GM12892 (cell line): ENCODE measurements around a stretch of chr17.

GRCh38 chr17:63826554-63826782, 763 bp upstream of the PSMC5 start:
- RRBS, result 0% methylated on average over 4 of the region's 12 CpGs

DNA sequence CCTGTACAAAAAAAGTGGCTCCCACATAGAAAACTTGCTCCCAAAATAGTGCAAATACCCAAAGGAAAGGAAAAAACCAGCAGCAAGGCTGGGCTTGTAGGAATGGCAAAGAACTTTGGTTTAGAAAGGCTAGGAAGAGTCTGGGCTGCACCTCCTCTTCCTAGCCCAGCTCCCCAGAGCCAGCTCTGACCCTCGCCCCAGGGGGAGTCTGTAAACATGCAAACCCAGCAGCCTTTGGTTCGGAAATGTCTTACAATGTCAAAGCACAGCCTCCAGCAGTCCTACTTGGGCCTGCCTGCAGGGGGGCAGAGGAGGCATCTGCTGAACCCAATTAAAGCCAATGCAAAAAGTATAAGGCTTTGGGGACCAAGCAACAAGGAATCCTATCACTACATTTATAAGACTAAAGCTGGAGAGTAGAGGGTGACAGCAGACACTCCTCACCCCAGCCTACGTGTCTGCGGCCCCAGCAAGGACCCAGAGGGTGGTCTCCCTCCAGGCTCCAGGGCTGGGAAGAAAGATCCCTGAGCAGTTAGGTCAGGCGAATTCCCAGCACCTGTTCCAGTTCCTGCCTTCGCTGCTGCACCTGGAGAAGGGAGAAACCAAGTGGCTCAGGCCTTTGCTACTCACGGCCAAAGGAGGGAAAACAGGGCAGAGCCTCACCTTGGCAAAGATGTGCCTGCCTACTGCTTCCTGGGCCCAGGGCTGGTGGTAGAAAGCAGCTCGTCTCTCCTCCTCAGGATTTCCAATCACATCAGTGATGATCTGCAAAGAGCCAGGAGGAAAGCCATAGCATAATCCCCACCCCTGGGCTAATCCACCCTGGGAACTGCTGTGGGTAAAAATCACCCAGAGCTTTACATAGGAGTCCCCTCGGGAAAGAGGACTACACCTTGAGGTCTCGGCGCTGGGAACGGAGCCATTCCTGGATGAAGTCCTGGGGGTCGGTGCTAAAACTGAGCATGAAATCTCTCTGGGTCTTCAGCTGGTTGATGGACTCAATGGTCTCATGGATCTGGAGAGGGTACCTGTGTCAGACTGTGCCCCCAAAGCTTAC, 5.3 kb upstream of the FTSJ3 start:
- RRBS, result no CpG with 5 or more reads among the region's 13 CpGs

DNA sequence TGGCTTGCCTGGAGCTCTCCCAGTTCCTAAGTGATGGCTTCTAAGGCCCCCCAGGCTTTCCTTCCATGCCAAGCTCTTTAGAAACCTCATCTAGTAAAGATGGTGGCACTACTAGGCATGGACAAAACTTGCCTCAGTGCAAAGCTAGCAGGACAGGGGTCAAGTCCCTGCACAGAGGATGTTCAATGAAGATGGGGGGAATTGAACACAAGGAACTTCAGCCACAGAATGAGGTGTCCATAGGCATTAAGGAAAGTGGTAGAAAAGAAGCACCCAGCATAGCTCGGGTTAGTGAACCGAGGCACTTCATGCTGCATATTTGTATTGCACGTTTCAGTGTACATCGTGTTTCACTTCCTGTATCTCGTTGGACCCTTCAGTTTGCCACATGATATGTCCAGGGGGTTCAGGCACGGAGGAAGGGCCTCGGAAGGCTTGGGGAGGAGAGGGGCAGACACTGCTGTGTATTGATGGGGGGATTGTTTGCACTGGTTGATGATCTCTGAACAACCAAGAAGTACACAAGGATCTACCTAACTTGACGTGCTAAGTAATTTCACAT, 3.7 kb upstream of the GH1 start:
- RRBS, result no CpG with 5 or more reads among the region's 8 CpGs

DNA sequence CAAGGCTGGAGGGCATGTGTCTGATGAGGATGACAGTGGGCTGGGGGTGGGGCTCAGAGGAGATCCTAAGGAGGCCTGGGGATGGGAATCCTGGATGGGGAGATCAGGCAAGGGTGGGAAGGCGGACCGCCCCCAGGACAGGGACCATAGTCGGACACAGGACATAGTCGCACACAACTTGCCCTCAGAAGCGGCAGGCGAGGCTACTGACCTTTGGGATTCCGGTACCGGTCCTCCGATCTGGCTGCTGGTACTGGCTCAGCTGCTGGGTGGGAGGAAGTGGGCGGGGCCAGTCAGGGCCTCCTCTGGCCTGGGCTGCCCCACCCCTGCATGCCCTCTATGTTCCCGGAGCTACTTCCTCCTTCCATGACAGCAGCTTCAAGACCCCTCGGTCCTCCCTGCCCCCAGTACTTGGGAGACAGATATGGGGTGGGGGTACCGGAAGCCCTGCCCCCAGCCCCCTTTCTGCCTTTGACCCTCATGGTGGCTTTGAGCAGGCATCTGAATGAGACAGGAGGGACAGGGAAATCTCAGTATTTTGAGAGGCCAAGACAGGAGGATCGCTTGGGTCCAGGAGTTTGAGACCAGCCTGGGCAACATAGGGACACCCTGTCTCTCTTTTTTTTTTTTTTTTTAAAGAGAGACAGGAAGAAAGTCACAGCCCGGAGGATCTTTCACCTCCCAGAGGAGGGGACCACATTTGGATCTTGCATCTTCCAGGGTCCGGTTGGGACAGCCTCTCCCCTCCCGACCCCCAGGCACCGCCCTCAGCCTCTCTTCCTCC, 815 bp downstream of the CD79B start:
- RRBS, result 11% methylated on average over 3 of the region's 18 CpGs

DNA sequence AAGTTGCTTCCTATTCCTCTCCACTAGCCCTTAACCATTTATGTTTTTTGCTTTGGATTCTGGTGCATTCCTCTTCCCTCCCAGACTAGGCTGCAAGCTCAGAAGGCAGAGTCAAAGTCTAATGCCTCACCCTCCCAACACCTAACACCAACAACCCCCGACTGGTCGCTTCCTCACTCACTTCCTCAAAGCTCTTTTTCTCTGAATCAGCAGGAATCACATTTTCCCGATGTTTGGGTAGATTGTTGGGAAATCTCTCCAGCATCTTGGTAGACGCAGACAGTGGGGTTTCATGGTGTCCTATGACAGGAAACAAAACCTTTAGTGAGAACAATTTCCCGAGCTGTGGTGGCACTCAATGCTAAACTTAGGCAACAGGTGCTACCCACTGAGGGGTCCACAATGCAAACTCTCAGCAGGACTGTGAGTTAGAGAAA, 39.9 kb upstream of the ICAM2 start:
- RRBS, result no CpG with 5 or more reads among the region's 5 CpGs

DNA sequence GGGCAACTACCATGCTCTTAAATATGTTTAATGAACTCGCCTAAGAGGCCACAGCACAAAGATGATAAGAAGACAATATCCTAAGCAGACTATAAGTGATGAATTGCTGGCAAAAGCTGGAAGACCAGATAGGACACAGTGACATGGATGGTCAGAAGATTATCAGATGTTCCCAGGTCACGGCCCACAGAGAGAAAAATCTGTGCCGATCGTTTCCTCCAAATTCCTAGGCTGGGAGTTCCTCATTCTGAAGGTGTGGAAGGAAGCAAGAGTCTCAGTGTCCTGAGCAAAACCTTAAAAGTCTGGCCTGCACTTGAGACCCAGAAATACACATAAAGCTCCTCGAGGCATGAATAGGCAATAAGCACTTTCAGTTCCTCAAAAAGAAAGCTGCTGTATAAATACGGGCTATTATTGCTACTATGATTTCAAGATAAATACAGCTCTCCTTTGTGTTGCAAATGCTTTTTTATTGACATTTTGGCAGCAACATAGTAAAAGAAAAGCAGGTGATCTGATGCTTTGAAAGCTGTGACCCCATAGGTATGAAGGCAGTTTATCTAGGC, 53.8 kb upstream of the ICAM2 start:
- RRBS, result no CpG with 5 or more reads among the region's 6 CpGs

- RRBS, result no CpG with 5 or more reads among the region's 11 CpGs
Measured at GRCh38 chr17:64147910-64149022, 18.3 kb upstream of the ERN1 start.

DNA sequence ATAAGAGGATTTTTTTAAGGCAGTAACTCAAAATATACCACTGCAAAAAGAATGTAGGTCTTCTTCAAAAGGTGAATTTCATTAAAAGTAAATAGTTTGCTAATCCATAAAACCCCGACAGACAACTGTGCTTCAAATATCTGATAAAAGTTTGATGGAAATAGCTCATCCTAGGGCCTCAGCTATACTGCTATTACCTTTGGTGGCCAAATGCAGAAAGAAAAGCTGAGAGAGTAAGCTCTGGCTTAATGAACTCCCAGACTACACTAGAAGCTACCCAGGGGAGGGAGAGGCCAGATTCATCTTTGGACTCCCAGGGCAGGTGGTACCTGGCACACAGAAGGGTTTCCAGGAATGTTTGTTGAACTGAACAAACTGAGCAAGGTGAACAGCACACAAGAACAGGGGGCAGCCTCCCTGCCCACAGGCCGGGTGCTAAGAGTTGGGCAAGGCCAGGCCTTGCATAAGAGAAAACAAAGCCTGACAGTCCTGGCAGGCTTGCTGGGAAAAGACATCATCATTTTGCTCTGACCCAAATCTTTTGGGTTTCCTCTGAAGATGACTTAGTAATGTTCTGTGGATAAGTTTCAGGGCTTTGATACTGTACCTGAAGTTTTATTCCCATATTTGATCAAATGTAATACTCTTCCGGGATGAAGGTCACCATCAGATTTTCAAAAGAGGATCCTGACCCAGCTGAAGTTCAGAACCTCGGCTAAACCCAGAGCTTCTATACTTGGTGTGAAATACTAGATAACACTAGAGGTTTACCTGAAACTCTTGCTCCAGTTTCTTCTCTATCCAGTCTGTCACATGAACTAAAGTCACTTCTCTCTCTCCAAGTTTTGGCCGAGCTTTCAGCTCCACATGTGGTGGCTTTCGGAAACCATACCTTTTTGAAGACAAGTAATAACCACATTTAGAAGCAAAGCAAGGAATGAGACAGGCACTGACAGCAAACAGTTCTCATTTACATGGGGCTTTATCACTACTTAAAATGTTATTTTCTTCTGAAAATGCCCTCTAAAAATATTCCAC, 20.4 kb upstream of the ERN1 start:
- RRBS, result no CpG with 5 or more reads among the region's 6 CpGs

DNA sequence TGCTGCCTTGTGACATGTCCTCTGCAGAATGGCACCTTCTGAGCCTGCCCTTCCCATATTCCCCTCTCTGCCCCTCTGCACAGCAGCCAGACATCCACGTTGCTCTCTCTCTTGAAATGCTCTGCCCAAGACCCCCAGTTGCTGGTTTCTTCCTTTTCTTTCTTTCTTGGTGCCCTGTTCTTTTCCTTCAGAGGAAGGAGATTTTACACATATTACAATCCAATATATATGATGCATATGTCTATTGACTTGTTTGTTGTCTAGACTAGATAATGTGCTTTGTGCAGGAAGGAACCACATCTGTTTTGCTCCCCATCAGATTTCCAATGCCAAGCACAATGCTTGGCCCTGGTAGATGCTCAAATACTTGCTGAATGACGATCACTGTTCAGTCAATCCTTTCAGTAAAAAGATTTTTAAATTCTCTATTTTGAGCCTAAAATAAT, 6.6 kb downstream of the TEX2 start:
- RRBS, result no CpG with 5 or more reads among the region's 2 CpGs

GRCh38 chr17:64282684-64283037, 19.6 kb upstream of the TEX2 start:
- RRBS, result no CpG with 5 or more reads among the region's 7 CpGs

DNA sequence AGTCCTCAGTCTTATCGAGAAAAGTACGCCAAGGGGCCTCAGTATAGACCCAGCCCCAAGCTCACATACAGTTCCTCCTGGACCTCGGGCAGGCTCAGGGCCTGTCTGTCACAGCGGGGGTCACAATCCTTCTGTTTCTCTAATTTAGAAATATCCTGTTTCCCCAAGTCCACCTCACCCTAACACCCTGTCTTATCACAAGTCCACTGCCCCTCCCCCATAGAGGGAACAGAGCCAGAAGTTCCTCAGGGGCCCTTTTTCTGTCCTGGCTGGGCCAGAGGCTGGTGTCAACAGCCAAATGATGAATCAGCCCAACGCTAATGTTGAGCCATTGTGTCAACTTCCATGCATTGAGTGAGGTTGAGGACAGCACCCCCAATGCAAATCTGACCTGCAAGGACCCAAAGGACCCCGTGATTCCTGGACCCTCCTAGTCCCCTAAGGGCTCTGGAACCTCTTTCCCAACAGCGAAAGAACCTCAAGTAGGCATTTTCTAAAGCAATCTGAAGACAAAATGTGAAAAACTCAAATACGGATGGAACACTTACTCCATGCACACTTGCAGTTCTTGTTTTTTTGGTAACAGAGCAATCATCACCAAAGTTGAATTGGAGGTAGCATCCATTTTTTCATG, 58.6 kb downstream of the PECAM1 start:
- RRBS, result no CpG with 5 or more reads among the region's 8 CpGs

DNA sequence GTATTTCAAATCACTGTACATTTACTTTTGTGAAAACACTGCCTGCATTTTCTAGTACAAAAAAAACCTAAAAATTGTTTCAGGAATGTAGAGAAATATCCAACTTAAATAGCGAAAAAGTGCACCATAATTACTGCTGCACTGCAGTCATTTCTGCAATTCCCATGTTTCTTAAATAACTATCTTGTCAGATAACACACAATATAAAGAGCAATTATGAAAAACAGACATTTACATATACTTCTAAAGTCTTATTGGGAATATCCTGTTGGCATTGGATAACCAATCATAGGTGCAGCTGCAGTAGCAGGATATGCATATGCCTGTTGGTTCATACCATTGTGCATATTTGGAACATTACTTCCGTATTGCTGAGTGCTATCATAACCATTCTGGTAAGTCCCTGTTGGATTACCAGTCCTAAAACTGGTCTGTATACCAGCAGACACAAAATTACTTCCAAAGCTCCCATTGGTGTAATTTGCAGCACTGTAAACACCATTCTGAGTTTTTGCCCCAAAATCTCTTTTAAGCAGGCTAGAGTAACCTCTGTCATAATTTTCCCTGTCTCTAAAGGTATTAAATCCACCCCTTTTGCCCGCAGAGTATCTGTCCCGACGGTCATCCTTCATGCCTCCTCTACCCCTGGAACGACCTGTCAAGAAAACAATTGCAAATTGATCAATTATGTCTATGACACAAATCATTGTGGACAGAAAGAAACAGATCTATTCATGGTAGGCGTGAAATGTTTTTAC, 3.0 kb upstream of the POLG2 start:
- RRBS, result no CpG with 5 or more reads among the region's 7 CpGs

- RRBS, result no CpG with 5 or more reads among the region's 14 CpGs
Measured at GRCh38 chr17:64501241-64502137, 4.6 kb downstream of the DDX5 start.

DNA sequence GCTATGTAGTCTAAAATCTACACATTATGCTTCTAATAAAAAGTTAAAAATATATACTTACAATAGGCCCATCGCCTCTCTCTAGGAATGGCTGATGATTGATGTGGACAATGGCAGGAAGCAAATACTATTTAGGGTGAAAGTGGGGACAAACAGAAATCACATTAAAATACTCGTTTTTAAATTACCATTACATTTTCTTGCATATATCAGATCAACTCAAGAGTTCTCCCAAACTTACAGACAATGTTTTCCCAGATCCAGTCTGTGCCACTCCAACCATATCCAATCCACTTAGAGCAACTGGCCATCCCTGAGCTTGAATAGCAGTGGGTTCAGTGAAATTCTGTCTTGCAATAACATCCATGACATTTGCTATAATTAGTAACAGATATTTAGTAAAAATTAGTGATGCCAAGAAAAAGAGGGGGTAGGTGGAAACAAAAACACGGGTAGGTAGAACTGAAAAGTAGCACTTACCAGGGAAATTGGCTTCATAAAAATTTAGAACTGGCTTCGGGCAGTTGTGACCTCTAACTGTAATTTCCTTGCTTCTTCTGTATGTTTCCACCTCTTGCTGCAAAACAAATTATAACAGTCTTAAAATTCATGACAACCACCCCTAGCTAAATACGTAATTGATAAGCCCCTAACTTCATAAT, 2.2 kb downstream of the DDX5 start:
- RRBS, result no CpG with 5 or more reads among the region's 5 CpGs

DNA sequence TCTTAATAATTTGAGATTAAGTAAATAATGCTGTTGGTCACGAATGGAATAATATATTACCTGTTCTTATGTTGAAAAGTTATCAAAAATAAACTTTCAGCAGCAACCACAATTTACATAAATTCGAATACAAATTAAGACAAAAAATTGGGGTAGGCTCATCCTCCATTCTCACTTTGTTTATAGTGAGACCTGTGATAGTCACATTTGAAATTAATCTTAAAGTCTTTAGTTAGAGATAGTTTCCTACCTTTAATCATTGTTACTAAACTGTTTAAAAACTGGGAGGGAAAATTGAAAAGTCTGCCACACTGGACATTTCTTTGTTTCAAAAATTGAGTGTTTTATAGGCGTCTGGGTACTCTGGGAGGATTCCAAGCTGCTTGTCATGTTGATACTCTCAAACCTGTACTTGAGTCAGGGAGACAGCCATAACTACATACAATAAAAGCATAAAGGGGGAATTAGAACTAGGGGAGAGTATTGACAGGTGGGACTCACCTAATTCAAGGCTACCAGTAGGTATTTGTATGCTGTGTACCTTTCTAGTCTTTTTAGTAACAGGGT, 8.1 kb downstream of the CEP95 start:
- RRBS, result no CpG with 5 or more reads among the region's 3 CpGs

DNA sequence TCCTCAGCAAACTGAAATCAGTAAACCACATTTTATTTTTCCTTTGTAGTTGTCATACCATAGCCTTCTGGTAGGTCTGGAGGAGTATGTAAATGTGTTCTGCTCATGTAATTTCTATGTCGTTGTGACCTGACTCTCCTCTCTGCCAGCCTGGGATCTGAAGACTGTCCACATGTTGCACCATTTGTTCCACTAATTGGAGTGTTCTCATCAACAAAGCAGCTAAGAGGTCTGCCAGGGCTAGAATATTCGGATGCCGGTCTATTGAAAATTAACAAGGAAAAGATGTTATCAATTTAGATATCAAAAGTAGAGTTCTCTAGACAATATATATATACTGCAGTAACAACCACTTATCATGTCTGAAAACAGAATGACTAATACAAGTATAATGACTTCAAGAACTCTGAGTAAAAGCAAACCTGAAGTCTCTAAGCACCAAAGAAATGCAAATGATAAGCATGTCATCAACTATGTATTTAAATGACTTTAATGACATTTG, 74.0 kb downstream of the CEP95 start:
- RRBS, result no CpG with 5 or more reads among the region's 3 CpGs

GRCh38 chr17:64628574-64629210, 33.4 kb downstream of the SMURF2 start:
- RRBS, result no CpG with 5 or more reads among the region's 3 CpGs

GRCh38 chr17:64836362-64837739, 82.4 kb downstream of the LRRC37A3 start:
- RRBS, result no CpG with 5 or more reads among the region's 95 CpGs

DNA sequence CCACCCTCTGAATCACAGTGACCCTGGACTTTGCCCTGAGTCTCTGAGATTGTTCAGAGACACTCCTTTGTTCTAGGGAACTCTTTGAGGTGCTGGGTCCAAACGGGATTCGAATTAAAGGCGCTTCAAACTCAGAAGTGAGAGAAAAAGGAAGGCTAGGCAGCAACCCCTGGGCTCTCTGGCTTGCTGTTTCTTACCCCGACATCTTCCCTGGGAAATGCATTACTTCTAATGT, 16.3 kb upstream of the GNA13 start:
- RRBS, result no CpG with 5 or more reads among the region's 4 CpGs